Thyroid gland (tissue), 7 donors: Measurements from ENCODE around the genes PPARA and TTC38.

GRCh38 chr22:45925276-45925664, 51.7 kb downstream of the WNT7B start:
- PRO-cap, 2 experiments, result peak in 2 of 2 experiments; most common plus-strand start chr22:45925367 (in 2)
- RAMPAGE, long total RNA, 5 experiments, result no peak in any of the 5 experiments

DNA sequence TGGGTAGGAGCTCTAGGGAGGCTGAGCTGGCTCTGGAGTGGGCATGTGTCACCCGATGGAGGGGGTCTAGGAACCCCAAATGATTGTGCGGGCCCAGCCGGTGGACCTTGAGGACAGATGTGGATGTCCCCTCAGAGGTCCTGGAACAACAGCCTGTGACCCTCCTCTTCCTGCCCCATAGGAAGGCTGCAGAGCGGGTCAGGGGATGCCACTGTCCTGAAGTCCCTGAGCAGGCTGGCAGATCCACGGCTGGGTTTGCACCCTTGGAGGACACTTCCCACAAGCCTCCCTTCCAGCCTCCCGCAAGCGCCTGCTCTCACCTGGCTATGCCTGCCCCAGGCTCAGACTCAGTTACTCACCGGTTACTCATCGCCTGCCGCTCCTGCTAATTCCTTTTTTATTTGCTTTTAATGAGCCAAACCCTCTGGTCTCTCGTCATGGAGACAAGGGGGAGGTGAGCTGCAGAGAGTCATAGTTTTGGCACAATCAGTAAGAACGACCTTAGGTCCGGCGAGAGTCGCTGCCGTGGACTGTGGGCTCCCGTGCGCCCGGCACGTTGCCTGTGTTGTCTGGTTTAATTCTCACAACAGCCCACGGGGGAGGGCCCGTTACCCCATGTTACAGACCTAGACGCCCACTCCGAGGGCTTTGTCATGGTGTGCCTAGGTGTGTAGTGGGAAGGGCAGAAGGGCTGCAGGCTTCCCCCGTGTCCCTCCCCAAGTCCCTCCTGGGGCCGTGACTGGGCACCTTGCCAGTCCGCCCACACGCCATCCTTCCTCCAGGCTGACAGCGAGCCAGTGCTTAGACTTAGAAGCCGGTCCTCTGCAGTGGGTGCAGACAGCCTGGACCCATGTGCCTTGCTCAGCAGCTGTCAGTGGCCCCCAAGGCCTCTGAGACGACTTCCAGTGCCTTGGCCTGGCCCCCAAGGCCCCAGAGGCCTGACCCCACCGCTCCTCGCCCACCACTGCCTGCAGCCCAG, 42.3 kb downstream of the WNT7B start:
- PRO-cap, 2 experiments, result peak in 1 of 2 experiments; most common plus-strand start position 492 of the sequence (in 1); most common minus-strand start position 328 of the sequence (in 1)
- RAMPAGE, long total RNA, 5 experiments, result no peak in any of the 5 experiments

GRCh38 chr22:45972262-45972789, 4.6 kb downstream of the WNT7B start:
- PRO-cap, 2 experiments, result no peak in any of the 2 experiments
- RAMPAGE, long total RNA, 5 experiments, result no peak in any of the 5 experiments

DNA sequence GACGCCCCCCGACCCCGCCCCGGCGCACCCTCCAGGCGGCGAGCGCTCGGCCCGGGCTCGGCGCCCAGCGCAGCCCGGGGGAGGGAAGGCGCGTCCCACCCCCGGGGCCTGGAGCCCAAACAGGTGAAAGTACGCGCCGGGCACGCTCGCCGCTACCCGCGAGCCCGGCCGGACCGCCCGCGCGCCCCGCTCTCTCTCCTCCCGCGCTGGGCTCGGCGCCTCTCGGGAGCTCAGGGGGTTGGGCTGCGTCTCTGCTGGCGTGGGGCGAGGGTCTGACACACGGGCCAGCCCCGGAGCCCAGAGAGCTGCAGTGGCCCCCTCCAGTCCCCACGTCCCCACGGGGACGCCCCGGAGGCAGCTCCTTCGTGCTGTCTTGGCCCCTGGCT, 697 bp downstream of the WNT7B start:
- PRO-cap, 2 experiments, result no peak in any of the 2 experiments
- RAMPAGE, long total RNA, 5 experiments, result no peak in any of the 5 experiments

DNA sequence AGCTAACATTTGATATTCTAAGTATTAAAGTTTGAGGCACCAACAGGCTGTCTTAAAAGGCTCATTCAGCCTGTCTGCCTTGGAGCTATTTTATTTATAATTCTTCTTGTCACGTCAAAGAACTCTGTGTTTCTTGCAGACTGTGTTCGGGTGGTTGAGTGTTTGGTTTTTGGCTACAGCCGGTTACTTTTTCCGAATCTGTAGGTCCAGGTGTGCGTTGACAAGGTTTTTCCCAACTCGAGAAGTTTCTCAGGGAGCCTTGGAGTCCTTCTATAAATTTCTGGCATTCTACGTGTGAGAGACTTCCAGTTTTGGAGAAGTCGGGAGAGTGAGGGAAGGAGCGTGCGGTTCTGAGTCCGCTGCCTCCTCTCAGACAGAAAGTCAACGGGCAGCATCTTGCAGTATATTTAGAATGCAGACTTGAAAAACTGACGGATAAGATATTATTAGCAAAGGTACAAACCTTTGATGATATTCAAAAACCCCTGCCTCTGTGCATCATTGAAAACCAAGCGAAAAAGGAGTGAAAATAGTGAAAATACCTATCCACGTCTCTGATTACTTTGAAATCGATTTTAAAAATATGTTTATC, 85.3 kb upstream of the PPARA start:
- PRO-cap, 2 experiments, result peak in 2 of 2 experiments; most common plus-strand start position 323 of the sequence (in 2); most common minus-strand start position 375 of the sequence (in 1)
- RAMPAGE, long total RNA, 5 experiments, result no peak in any of the 5 experiments

DNA sequence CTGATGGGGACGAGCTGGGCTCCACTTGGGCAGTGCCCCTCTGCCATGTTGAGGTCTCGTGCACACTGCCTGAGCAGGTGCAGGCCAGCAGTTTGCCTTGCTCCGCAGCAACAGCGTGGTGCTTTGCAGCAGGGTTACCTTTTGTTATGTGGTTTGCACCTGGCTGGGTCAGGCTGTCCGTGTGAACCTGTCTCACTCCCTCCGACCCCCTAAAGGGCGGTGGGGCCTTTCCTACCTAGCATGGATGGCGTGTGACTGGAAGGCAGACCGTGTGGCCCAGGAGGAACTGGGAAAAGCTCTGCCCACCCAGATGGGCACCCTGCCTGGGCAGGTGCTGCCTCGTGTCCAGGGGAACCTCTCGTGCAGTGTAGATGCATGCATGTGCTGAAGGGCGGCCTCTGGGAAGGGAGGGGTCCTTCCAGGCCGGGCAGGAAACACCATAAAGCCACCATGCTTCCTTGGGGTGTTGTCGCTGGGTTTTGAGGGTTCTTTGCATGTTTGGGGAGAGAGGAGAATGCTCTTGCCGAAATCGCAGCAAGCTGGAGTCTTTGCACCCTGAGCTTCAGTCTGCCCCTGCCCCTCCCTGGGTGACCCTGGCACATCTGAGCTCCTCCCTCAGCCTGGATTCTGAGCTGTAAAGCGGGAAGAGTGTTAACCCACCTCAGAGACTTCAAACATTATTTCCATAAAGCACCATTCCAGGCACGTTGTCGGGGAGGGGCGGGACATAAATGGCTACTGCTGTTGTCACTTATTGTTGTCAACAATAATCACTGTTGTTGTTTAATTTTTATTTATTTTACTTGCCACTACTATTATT, 75.3 kb upstream of the PPARA start:
- PRO-cap, 2 experiments, result peak in 1 of 2 experiments; most common minus-strand start position 569 of the sequence (in 1)
- RAMPAGE, long total RNA, 5 experiments, result no peak in any of the 5 experiments

DNA sequence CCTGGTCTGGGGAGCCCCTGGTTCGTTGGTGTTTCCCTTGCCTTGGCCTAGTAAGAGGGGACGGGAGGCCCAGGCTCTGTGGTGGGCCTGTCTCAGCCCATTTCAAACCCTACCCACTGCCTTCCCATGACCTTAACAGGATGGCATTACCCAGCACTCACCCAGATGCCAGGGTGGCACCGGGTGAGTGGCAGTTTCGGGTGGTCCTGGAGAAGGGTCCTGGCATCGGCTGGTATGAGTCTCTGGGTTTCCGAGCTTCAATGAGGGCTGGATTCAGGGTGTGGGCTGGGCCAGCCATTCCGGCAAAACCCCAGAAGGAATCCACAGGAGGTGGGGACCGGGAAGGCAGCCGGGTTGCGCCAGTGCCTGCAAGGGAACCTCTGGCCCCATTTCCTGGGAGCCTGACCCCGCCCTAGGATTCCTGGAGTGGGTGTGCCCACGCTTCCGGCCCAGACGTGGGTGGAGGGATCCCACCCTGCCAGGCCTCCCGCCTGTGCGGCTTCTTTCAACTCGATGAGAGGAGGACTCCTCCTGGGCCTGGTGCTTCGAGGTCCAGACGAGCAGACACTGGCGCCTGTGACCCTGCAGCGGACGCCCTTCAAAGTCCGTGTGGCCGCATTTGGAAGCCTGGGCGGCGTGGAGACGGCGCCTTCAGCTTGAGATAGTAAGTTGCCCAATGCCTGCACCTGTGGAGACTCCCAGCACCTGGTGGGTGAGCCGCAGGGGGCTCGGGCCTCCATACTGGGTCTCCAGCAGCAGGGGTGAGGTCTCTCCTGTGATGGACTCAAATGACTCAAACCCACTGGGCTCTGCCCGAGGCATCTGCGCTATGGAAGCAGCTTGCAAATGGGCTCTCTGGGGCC, 64.6 kb upstream of the PPARA start:
- PRO-cap, 2 experiments, result peak in 1 of 2 experiments; most common plus-strand start position 452 of the sequence (in 1); most common minus-strand start position 262 of the sequence (in 1)
- RAMPAGE, long total RNA, 5 experiments, result no peak in any of the 5 experiments

DNA sequence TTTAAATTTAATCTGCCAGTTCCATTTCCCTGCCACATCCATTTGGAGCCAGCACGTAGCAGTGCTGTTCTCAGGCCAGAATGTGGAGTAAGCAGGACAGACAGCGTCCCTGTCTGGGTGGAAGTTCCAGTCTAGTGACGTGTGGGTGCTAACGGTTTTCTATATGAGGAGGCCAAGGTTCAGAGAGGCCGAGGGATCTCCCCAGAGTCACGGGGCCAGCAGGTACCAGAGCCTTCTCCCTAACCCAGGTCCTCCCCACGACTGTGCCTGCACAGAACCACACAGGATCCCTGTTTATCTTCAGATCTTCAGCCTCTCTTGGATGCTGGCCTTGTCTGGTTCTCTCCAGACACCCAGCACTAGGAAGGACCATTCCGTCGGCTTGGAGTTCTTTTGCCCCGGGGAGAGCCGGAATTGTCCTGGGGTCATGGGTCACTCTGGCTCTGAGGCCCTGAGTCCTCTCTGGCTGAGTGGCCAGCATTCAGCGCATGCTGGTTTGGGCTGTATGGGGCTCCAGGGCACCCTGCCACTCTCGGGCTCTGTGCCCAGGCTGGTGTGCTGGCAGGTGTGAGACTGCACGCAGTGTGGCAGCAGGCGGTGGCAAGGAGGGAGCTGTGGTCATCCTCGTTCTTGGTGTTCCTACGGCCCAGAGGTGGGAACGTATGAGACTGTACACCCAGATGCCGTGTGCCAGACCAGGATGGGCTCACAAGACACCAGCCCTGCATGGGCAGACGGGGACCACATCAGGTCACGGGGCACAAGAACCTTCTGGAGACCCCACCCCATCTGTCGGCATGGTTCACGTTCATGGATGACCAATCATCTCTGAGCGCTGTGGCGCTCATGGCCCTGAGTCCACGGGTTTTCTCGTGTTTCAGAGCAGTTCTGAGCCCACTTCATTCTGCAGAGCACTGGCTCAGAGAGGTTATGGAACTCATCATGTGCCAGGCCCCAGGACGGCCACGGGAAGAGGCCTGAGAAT, 63.4 kb upstream of the PPARA start:
- PRO-cap, 2 experiments, result peak in 1 of 2 experiments; most common plus-strand start position 370 of the sequence (in 1); most common minus-strand start position 84 of the sequence (in 1)
- RAMPAGE, long total RNA, 5 experiments, result no peak in any of the 5 experiments

- PRO-cap, 2 experiments, result no peak in any of the 2 experiments
- RAMPAGE, long total RNA, 5 experiments, result no peak in any of the 5 experiments
Observed at GRCh38 chr22:46099005-46099864, 51.1 kb upstream of the PPARA start.

GRCh38 chr22:46130800-46131447, 19.4 kb upstream of the PPARA start:
- PRO-cap, 2 experiments, result no peak in any of the 2 experiments
- RAMPAGE, long total RNA, 5 experiments, result no peak in any of the 5 experiments

GRCh38 chr22:46139239-46140451, 10.7 kb upstream of the PPARA start:
- PRO-cap, 2 experiments, result peak in 1 of 2 experiments; most common plus-strand start chr22:46140147 (in 1); most common minus-strand start chr22:46140043 (in 1)
- RAMPAGE, long total RNA, 5 experiments, result no peak in any of the 5 experiments

- PRO-cap, 2 experiments, result no peak in any of the 2 experiments
- RAMPAGE, long total RNA, 5 experiments, result no peak in any of the 5 experiments
Observed at GRCh38 chr22:46149066-46149279, 1.4 kb upstream of the PPARA start.

DNA sequence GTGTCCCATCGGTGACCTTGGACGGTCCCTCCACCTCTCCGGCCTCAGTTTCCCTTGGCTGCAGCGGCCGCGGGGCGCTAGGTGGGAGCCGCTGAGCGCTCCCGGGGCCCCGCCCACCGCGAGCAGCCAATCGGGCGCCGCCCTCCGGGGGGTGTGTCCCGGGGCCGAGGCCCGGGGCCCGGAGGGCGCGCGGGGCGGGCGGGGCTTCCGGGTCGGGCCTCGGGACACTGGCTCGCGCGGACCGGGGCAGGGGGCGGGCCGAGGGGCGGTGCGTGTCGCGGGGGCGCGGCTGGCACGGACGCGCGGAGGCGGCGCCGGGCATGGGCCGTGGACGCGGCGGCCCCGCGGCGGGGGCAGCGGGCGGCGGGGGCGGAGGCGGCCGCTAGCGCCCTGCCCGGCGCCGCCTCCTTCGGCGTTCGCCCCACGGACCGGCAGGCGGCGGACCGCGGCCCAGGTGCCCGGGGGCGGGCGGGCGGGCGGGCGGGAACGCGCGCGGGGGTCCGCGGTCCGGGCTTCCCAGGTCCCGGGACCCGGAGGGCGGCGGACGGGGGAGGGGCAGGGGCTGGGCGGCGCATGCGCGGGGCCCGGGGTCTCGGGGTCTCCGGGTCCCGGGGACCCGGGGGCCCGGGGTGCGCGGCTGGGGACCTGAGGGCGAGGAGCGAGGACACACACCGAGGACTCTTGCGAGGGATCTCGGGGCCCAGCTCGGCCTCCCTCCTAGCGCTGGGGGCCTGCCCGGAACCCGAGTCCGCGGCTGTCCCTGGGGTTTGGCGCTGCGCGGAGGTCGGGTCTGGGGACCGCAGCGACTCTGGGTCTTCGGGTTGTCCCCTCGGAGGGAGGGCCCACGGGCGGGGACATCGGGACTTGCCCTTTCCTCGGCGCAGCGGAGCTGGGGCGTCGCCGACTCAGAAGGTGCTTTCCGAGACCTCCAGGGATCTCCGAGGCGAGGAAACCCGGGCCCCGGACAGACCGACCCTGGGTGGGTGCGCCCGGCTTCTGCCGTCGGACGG, at the start of gene PPARA:
Gene PPARA (plus strand): TSS at position 328 of the 1,010 bp plus-strand sequence.
- PRO-cap, 2 experiments, result peak in 2 of 2 experiments; most common plus-strand start position 297 of the sequence (in 1); most common minus-strand start position 117 of the sequence (in 1)
- RAMPAGE, long total RNA, 5 experiments, result no peak in any of the 5 experiments

GRCh38 chr22:46203570-46204080, 46.5 kb downstream of the CDPF1 start:
- PRO-cap, 2 experiments, result no peak in any of the 2 experiments
- RAMPAGE, long total RNA, 5 experiments, result no peak in any of the 5 experiments

DNA sequence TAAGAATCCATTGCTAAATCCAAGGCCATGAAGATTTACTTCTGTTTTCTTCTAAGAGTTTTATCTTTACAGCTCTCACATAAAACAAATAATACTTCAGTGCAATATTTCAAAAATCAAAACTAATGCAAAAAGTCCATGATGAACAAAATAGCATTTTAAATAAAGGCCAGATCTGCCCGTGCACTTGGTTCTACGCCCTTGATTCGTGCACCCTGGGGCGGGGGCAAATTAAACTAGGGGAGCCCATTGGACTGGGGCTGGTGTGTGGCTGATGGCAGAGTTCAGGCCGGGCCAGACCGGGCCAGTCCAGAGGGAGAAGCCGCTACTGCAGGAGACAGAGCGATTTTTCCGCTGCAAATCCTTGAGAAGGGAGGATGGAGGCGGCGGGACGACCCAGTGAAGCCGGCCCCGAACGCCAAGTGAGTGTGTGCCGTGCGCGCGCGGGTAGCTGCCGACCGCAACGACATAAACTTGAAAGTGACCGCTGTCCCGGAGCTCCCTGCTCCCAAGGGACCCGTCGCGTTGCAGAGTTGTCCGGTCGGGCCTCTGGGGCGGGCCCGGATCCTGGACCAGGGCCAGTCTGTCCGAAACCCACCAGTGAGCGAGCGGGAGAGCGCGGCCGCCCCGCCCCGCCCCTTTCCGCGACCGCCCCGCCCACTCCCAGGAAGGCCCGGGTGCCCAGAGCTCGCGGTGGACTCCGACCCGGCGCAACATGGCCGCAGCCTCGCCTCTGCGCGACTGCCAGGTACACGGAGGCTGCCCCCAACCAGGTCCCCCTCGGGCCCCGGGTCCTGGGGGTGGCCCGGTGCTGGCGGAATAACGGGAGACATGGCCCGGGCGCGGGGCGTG, at the start of gene TTC38:
Gene TTC38 (plus strand): TSS at position 684 of the 852 bp plus-strand sequence.
- PRO-cap, 2 experiments, result peak in 2 of 2 experiments; most common plus-strand start position 307 of the sequence (in 2); most common minus-strand start position 510 of the sequence (in 2)
- RAMPAGE, long total RNA, 5 experiments, result start-site peak on the plus strand in 4 of 5 experiments, centred at positions 690 to 701 of the sequence, 93 to 351 reads per replicate

DNA sequence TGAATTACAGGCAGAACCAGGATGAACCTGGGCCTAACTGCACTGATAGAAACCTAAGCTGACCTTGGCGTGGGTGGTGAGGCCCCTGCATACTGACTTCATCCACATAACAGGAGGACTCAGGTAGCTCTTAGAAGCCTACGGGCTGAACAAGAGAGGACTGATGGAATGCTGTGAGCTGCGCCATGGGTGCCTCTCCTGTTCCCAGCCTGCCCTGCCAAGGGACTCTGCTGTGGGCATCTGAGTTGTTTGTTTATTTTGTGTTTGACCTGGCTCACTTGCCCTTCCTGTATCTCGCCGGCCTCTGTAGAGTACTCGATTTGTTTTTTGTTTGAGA, 1.6 kb downstream of the TTC38 start:
- PRO-cap, 2 experiments, result no peak in any of the 2 experiments
- RAMPAGE, long total RNA, 5 experiments, result no peak in any of the 5 experiments

GRCh38 chr22:46379068-46379372, 43.5 kb downstream of the TRMU start:
- PRO-cap, 2 experiments, result no peak in any of the 2 experiments
- RAMPAGE, long total RNA, 5 experiments, result no peak in any of the 5 experiments

GRCh38 chr22:46379373-46380613, 44.3 kb downstream of the TRMU start:
- PRO-cap, 2 experiments, result no peak in any of the 2 experiments
- RAMPAGE, long total RNA, 5 experiments, result no peak in any of the 5 experiments

- PRO-cap, 2 experiments, result no peak in any of the 2 experiments
- RAMPAGE, long total RNA, 5 experiments, result no peak in any of the 5 experiments
Observed at GRCh38 chr22:46421047-46421748, 85.7 kb downstream of the TRMU start.

- PRO-cap, 2 experiments, result no peak in any of the 2 experiments
- RAMPAGE, long total RNA, 5 experiments, result no peak in any of the 5 experiments
Observed at GRCh38 chr22:46500196-46500758, 37.1 kb downstream of the CELSR1 start.